Hepatocyte (in vitro differentiated cells and primary cell): ENCODE measurements around a stretch of chr21.

GRCh38 chr21:44765229-44765858 is 36.3 kb downstream of the UBE2G2 start:
- RAMPAGE, long total RNA, result no peak
- RRBS, result no CpG with 5 or more reads among the region's 11 CpGs

GRCh38 chr21:44849373-44850088 is 24.0 kb downstream of the PTTG1IP start:
- RAMPAGE, long total RNA, result no peak
- RRBS, result no CpG with 5 or more reads among the region's 19 CpGs

- RAMPAGE, long total RNA, result no peak
- RRBS, result 98% methylated on average over 25 of the region's 55 CpGs
Observed at GRCh38 chr21:44888809-44889604, 15.5 kb upstream of the PTTG1IP start.

- RAMPAGE, long total RNA, result no peak
- RRBS, result no CpG with 5 or more reads among the region's 6 CpGs
Observed at GRCh38 chr21:44907212-44907586, 13.5 kb downstream of the ITGB2 start.

DNA sequence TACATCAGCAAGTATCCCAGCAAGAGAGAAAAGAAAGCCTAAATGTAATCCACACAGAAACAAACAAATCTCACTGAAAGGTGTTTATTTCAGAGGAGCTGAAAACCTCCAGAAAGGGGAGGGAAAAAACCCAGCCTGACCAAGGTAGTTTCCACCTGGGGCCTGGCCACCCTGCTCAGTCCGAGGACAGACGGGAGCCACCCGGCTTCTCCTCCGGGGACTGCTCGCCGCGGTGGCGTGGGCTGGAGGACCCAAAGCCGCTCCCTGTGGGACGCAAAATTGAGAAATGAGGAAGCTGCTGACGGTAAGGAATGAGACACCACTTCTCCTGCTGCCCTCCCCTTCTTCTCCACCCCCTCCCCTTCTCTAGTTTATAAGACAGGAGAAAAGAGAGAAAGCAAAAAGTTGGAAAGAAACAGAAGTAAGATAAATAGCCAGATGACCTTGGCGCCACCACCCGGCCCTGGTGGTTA is 12.7 kb downstream of the ITGB2 start:
- RAMPAGE, long total RNA, result no peak
- RRBS, result no CpG with 5 or more reads among the region's 13 CpGs

GRCh38 chr21:44932691-44933114 is 7.1 kb upstream of the SLX9 start:
- RAMPAGE, long total RNA, result no peak
- RRBS, result under 1% methylated on average over 26 of the region's 37 CpGs

DNA sequence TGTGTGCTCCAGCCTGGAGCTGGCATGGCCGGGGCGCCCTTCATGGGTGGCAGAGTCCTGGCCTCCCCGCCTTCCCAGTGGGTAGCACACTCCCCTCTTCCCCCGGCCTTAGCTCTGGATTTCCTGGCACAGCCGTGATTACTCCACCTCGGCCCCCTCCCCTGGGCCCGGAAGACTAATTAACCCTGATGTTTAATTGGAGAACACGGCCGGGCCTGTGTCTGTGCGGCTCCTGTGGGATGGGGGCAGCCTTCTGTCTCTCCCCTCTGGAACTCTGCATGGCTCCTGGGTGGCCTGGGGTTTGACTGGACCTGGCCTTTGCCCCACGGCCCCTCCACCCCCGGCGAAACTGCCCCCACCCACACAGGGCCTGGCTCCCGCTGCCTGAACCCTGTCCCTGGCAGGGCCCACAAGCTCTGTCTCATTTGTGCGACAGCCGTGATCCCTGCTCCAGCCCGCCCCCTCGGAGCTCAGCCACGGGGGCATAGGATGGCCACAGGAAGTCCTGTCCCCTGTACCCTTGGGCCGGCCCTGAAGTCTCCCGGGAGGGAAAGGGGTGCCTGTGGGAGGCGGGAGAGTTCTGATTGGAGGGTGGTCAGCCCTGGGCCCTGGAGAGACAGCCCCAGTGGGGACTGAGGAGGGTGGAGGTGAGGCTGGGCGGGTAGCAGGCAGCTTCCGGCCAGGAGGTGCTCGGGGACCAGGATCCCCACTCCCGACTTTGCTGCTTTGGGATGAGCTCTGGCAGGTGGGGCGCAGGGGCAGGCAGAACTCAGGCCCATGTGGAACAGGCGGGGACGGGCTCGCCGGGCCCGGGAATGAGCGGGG is 44.9 kb downstream of the SLX9 start:
- RAMPAGE, long total RNA, result no peak
- RRBS, result 30% methylated on average over 4 of the region's 33 CpGs

DNA sequence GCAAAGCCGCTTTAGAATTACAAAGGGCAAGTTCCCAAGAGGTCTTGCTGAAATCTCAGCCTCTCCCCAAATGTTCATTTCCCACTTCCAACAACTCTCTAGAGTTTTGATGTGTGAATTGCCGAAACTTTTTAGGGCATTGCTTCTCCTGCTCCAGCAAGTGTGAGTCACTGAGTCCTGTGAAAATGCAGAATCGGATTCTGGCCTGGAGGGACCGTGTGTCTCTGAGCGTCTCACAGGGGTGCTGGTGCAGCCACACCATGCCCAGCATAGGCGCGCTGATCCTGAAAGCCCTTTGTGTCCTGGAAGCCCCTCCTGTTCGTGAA is 43.8 kb upstream of the ADARB1 start:
- RAMPAGE, long total RNA, result no peak
- RRBS, result no CpG with 5 or more reads among the region's 8 CpGs

DNA sequence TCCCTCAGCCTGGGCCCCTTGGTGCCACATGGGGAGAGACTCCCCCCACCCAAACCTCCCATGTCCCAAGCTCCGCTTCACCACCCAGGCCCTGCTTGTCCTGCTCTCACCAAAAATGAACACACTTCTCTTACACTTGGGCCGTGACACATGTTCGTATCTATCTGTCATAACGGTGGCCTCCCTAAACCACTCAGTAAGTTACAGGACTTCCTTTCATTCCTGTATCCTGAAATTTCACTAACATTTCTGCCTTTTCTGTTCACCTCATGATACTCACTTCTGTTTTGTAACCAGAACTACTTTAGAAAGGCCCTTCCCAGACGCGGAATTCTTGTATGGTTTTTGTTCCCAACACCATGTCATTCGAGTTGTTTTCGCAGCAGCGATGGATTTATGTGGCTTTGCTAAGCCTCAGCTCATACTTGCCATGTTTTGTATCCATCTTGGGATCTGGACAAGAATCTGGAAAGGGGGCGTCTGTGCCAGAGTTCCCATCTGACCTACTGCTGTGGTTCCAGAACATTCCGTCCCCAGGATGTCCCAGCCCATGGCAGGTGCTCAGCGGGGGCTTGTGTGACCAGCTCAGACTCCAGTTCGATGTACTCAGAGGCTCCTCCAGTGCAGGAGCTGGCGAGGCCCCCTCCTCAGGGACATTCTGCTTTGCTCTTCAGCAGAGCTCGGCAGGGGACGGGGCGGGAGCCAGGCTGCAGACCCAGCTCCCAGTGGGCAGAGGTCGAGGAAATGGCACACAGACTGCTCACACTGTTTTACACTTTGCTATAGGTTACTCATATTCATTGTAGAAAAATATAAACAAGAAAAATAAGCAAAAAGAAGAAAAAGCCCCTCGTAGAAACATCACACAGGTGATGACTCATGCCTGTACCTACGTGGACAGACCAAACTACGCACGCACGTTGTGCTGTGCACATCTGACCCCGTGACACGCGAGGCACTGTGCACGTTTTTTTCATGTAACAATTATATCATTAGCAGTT is 24.1 kb upstream of the ADARB1 start:
- RAMPAGE, long total RNA, result no peak
- RRBS, result no CpG with 5 or more reads among the region's 27 CpGs

GRCh38 chr21:45074930-45075222 is 496 bp downstream of the ADARB1 start:
- RAMPAGE, long total RNA, result no peak
- RRBS, result under 1% methylated on average over 31 of the region's 42 CpGs

- RAMPAGE, long total RNA, result no peak
- RRBS, result no CpG with 5 or more reads among the region's 10 CpGs
Observed at GRCh38 chr21:45077894-45078810, 3.8 kb downstream of the ADARB1 start.

DNA sequence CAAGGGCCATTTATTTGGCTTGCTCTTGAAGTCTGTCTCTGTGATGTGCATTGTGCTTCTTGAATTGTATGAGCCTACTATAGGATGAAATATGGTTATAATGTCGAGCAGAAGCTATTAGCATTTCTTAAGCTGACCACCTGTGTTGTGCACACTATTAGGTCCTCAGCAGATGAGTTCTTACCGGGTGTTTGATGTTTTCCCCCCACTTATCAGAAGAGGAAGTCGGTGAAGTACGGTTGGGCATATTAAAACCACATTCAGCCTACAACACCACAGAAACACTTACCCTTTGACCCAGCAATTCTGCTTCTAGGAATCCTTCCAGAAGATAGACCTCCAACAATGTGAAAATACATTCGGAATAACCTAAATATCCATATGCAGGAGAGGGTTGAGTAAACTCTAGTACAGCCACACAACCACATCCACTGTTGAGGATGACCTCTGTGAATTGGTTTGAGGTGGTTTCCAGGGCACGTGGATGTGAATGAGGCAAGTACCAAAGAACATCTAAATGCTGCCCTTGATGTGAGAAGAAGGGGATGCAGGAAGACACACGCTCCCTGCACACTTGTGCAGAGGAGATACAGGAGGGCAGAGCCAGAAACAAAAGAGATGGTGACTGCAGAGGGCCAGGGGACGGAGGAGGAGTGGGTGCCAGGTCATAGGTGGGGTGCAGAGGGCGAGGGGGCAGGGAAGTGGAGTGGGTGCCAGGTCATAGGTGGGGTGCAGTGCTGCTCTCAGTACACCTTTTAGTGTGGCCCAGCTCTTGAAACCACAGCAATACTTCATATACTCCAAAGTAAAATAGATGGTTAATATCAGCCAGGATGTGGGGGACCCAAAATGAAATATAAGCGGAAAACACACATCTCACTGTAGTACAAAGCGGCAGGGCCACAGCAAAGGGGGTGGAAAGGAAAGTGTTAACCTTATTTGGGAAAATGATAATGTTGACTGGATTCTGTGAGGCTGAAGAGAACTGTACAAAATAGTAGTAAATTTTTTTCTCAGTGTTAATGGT is 12.8 kb downstream of the ADARB1 start:
- RAMPAGE, long total RNA, result no peak
- RRBS, result no CpG with 5 or more reads among the region's 11 CpGs

- RAMPAGE, long total RNA, result no peak
- RRBS, result no CpG with 5 or more reads among the region's 3 CpGs
Observed at GRCh38 chr21:45192403-45192659, 95.4 kb downstream of the POFUT2 start.

GRCh38 chr21:45251408-45251739 is 36.3 kb downstream of the POFUT2 start:
- RAMPAGE, long total RNA, result no peak
- RRBS, result no CpG with 5 or more reads among the region's 5 CpGs

DNA sequence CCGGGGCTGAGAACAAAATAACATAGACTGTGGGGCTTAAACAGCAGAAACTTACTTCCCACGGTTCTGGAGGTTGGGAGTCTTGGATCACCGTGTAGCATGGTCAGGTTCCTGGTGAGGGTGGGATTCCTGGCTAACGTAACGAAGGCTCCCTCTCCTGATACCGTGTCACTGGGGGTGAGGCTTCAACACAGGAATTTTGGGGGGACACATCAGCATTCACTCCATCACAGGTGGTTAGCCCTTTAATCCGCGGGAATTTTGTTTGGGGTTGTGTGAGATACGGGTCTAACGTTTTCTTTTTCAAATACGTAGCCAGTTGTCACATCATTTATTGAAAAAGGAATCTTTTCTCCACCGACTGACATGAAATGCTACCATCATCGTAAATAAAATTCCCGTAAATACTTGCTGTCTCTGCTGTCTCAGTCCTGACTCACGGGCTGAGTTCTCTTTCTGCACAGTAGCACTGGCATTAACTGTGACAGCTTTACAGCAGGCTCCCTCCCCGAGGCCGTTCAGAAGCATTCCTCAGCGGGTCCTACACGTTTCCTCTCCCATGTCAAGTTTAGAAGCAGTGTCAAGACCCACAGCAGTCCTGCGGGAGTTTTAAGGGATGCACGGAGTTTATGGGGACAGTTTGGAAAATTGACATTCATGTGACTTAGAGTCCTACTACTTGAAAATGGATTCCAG is 8.2 kb upstream of the POFUT2 start:
- RAMPAGE, long total RNA, result no peak
- RRBS, result no CpG with 5 or more reads among the region's 21 CpGs

GRCh38 chr21:45302008-45303062 is 14.6 kb upstream of the POFUT2 start:
- RAMPAGE, long total RNA, result no peak
- RRBS, result 86% methylated on average over 13 of the region's 58 CpGs

GRCh38 chr21:45333644-45334177 is 46.0 kb upstream of the POFUT2 start:
- RAMPAGE, long total RNA, result no peak
- RRBS, result no CpG with 5 or more reads among the region's 17 CpGs

GRCh38 chr21:45347323-45347672 is 57.7 kb upstream of the COL18A1 start:
- RAMPAGE, long total RNA, result no peak
- RRBS, result 59% methylated on average over 3 of the region's 19 CpGs

- RAMPAGE, long total RNA, result no peak
- RRBS, result no CpG with 5 or more reads among the region's 14 CpGs
Observed at GRCh38 chr21:45412677-45413244, 7.8 kb downstream of the COL18A1 start.

DNA sequence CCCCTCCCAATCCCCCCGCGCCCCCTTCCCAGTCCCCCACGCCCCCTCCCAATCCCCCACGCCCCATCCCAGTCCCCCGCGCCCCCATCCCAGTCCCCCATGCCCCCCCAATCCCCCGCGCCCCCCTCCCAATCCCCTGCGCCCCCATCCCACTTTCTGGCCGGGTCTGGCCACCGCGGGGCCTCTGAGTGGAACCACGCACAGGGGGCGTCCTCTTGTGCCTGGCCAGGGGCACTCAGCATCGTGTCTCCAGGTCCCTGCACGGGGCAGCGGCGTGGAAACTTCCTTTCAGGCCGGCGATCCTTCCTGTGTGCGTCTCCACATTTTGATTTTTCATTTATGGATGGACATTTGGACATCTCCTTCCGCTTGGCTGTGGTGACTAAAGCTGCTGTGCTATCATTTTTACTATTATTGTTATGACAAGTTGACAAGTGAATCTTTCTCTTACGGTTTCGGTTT is 12.2 kb upstream of the SLC19A1 start:
- RAMPAGE, long total RNA, result no peak
- RRBS, result no CpG with 5 or more reads among the region's 24 CpGs